Pulmonary lymph node (tissue), 1 donor: Measurements from ENCODE around the genes SLC3A2, SLC22A25, SLC22A9, PLAAT5 and DNAJC4.

- PRO-cap: no peak
Observed at GRCh38 chr11:62702214-62702606, 5.0 kb downstream of the BSCL2 start.

DNA sequence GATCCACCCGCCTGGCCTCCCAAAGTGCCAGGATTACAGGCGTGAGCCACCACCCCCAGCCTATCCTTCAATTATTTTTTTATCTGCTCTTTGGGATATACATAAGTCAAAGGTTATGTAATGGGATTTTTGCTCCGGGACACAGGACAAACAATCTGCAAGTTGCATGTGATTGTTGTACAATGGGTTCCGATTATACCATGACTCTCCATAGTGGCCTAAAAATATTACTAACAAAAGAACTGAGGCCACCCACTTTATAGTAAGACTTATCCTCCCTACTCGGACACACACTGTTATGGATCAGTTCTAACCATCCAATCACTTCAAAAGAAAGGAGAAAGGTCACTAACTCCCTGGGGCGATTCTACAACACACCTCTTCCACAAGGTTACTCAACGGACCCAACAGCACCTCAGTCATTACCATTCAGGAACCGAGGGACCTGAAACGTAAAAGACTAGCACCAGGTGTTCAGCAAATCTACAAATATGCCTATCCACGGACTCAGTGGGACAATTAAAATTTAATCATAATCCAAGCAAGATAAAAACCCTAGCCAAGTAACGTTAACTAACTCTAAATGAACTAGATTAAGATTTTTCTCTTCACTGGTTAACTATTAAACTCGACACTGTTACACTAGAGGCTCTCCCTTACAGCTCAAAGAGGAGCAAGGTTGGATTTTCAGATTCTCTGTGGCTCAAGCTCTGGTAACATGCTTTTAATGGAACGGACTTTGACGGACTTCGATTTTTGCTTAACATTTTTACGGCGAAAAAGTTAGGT, 1.6 kb downstream of the HNRNPUL2 start:
- PRO-cap: no peak

GRCh38 chr11:62852741-62853243, 13.4 kb upstream of the WDR74 start:
- PRO-cap: no peak

DNA sequence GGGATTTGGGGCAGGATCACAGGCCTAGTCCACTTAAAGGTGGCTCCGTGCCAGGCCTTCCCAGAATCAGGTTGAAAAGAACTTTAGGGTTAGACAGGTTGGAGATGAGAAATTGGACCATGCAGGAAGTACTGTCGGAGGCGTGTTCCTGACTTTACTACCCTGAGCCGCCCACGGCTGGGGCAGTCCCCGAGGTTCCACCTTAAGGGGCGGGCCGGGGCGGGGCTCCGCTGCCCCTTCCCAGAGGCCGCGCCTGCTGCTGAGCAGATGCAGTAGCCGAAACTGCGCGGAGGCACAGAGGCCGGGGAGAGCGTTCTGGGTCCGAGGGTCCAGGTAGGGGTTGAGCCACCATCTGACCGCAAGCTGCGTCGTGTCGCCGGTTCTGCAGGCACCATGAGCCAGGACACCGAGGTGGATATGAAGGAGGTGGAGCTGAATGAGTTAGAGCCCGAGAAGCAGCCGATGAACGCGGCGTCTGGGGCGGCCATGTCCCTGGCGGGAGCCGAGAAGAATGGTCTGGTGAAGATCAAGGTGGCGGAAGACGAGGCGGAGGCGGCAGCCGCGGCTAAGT, at the start of gene SLC3A2:
Gene SLC3A2, plus strand, starts transcription at position 266 of the 571 bp plus-strand sequence.
- PRO-cap: bidirectional peak, plus-strand start at position 266 of the sequence, minus-strand start at position 130 of the sequence

GRCh38 chr11:63243432-63244269, at the start of gene SLC22A25:
Gene SLC22A25 (minus strand): TSS chr11:63243599.
- PRO-cap: no peak

- PRO-cap: no peak
Observed at GRCh38 chr11:63369492-63370716, at the start of gene SLC22A9. Gene SLC22A9 (plus strand): TSS chr11:63369785.

GRCh38 chr11:63490166-63491455, at the start of gene PLAAT5:
Gene PLAAT5 (minus strand): TSS chr11:63491167.
- PRO-cap: no peak

DNA sequence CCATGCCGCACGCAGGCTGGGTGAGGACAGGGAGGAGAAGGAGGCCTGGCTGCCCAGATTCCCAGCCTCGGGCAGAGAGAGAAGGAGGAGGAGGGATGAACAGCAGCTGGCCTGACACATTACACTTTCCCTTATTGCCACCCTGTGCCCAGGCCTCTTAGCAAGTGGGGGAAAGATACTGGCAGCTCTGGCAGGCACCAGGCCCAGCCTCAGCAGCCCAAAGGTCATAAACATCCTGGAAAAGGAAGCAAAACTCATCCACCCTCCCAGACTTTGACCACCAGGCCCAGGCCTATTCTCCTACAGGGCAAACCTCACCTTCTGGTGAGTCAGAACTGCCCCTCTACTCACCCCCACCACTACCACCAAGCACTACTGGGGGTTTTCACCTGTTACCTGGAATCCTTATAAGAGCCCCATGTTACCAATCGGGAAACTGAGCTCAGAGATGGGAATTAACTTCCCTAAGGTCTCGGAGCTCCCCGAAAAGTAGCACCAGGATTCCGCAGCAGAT, 4.6 kb downstream of the PLAAT3 start:
- PRO-cap: no peak

GRCh38 chr11:63763890-63764592, 4.5 kb downstream of the ZFTA start:
- PRO-cap: unidirectional peak, minus-strand start at chr11:63764022

GRCh38 chr11:63813925-63814414, 714 bp downstream of the SPINDOC start:
- PRO-cap: bidirectional peak, plus-strand start at chr11:63814137, minus-strand start at chr11:63813990

GRCh38 chr11:63874530-63875034, 35.7 kb downstream of the MARK2 start:
- PRO-cap: no peak

- PRO-cap: no peak
Observed at GRCh38 chr11:63877749-63878394, 39.0 kb downstream of the MARK2 start.

- PRO-cap: unidirectional peak, minus-strand start at chr11:63888441
Observed at GRCh38 chr11:63888120-63889202, 28.5 kb downstream of the RCOR2 start.

- PRO-cap: no peak
Observed at GRCh38 chr11:63904538-63905492, 12.1 kb downstream of the RCOR2 start.

DNA sequence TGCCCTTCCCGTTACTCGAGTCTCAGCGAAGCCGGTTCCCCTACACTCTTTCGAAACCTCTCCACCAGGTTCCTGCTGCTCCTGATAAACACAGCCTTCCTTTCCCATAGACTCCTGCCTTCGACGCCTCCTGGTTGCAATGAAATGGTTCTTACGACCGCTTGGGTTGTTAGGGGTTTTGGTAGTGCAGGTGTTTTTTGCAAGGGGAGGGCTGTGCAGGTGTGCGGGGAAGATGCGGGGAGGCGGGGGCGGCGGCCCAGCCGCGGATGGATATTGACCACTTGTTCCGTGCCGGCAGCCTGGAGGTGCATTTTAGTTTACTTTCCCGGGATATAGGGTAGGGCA, 760 bp downstream of the NAA40 start:
- PRO-cap: no peak

DNA sequence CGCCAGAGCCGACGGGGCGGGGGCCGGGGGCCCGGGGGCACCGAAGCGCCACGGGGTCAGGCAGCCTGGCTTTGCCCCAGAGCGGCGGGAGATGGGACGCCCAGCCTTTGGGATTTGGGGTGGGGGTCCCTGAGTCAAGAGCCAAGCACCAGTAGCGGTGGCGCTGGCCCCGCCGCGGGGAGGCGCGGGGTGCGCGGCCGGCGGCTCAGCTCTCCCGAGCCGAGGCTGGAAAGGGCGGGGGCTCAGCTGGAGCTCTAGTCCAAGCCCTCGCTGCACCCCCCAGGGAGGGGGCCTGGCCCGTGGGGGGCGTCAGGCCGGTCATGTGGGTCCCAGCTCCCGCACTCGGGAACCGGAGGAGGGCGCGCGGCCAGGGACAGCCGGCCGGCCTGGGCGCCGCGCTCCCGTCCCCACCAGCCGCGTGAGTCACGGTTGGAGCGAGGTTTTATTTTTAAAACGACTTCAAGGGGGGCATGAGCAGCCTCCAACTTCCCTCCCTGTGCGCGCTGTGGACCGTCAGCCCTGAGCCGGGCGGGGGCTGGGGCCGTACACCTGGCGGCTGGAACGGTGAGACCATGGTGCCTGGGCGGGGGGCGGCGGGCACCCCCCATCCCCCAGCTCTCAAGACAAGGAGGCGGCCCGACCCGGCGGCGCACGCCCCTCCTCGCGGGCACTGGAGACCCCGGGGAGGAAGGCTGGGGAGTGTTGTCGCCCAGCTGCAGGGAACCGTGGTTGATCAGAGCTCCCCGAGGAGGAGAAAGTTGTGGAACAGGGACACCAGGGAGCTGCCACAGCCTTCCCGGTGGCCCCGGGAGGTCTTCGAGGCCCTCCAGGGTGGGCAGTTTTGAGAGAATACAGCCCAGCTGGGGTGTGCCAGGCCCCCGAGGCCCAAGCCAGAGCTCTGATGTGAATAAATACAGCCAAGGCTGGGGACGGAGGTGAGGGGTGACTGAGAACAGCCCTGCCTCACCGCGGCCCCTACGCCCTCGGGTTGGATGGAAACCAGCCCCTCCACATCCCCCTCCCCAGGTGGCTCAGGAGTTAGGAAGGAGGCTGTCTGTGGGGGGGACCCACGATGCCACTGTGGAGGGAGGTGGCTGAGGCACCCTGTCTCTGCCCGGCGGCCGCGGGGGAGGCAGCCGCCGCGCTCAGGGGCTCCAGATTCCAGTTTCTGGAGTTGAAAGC, 872 bp downstream of the FLRT1 start:
- PRO-cap: no peak

- PRO-cap: no peak
Observed at GRCh38 chr11:64208160-64208709, 1.7 kb downstream of the FERMT3 start.

DNA sequence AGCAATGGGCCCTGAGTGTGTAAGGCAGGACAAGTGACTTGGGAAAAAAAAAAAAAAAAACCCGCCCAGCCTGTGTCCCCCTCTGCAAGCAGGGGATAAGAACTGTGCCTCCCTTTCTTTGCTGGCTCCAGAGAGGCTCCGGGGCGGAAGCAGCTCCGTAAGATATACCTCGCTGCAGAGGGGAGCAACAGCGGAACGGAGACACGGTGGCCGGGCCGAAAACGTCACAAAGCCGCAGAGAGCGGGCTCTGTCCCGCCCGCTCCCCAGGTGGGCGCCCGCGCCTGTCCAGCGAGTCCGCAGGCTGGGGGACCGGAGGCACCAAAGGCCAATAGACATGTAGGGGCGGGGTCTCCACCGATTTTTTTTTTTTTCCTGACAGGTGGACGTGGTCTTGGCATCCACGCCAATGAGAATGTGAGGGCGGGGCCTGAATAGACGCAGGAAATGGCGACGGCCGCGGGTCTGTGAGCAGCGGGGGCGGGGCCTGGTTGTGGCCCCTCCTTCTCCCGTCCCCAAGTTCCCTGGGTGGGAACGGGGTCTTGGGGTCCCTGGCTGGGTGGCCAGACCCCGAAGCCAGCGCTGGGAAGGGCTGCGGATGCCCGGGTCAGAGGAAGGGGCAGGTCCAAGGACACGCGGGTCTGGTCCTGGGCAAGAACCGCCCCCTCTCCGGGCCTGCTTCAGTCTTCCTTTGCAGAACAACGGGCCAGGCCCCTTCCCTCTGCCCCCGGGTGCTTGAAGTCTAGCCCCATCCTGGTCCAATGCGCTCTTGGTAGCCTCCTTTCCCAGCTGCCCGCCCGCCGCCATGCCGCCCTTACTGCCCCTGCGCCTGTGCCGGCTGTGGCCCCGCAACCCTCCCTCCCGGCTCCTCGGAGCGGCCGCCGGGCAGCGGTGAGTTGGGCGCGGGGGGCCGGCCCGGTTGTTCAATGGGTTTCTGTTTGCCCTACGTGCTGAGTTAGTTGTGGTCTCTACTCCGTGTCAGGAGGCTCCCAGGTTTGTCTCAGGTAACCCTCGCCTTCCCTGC, at the start of gene DNAJC4:
Gene DNAJC4, plus strand, starts transcription at position 497 of the 1,022 bp plus-strand sequence.
- PRO-cap: bidirectional peak, plus-strand start at position 516 of the sequence, minus-strand start at position 327 of the sequence

- PRO-cap: no peak
Observed at GRCh38 chr11:64237279-64237786, 2.9 kb downstream of the VEGFB start.

DNA sequence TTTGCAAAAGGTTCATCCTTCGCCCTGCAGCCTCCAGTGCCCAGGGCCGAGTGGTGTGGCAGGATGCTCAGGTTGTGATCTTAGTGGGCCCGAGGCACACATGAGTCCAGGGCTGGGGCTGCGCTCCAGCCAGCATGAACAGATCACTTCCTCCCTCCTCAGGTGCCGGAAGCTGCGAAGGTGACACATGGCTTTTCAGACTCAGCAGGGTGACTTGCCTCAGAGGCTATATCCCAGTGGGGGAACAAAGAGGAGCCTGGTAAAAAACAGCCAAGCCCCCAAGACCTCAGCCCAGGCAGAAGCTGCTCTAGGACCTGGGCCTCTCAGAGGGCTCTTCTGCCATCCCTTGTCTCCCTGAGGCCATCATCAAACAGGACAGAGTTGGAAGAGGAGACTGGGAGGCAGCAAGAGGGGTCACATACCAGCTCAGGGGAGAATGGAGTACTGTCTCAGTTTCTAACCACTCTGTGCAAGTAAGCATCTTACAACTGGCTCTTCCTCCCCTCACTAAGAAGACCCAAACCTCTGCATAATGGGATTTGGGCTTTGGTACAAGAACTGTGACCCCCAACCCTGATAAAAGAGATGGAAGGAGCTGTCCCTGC, 2.6 kb upstream of the ENSG00000286264 start:
- PRO-cap: no peak